Adrenal gland (tissue), 7 donors: Measurements from ENCODE around the genes CIDEB, CTSG and GZMB.

DNA sequence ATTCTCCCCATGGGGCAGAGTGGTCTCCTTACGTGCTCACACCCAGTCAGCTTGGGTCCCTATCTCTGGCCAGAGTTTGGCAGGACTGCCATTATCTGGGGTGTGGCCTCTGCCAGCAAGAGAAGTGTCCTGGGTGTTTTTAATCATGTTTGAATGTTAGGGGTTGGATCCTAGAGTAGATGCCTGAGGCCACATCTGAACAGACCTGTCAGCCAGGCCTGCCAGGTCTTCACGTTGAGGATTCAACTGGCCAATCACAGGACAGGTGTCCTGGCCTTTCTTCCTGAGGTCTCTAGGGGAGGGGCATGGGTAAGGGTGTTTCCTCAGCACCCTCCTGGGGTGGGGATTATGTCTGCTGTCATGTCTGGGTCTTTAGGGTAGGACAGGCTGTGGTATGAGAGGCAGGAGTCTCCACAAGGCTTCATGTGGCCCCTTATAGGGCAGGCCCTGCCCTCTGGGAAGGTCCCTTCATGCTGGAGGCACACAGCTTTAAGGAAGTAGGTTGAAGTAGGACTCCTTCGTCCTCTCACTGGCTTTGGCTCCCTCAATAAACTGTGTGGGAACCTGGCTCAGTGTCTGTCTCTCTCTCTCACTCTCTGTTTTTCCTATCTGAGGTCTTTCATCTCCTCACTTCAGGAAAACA lies 6.9 kb upstream of the FITM1 start:
- PRO-cap, 3 experiments, result peak in 1 of 3 experiments; most common minus-strand start position 53 of the sequence (in 1)
- RAMPAGE, long total RNA, 4 experiments, result no peak in any of the 4 experiments
- RRBS, result no CpG with 5 or more reads among the region's 3 CpGs

DNA sequence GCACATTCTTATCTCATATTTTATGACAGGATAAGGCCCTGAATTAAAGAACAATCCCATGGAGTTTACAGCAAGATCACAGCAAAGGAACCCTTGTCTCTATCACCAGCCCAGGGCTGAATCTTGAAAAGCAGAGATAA lies 605 bp upstream of the EMC9 start:
- PRO-cap, 3 experiments, result no peak in any of the 3 experiments
- RAMPAGE, long total RNA, 4 experiments, result no peak in any of the 4 experiments

GRCh38 chr14:24179798-24181070 lies 8.4 kb downstream of the REC8 start:
- PRO-cap, 3 experiments, result peak in 2 of 3 experiments; most common plus-strand start chr14:24180281 (in 2); most common minus-strand start chr14:24180184 (in 2)
- RAMPAGE, long total RNA, 4 experiments, result no peak in any of the 4 experiments
- RRBS, result 92% methylated on average over 2 of the region's 21 CpGs

DNA sequence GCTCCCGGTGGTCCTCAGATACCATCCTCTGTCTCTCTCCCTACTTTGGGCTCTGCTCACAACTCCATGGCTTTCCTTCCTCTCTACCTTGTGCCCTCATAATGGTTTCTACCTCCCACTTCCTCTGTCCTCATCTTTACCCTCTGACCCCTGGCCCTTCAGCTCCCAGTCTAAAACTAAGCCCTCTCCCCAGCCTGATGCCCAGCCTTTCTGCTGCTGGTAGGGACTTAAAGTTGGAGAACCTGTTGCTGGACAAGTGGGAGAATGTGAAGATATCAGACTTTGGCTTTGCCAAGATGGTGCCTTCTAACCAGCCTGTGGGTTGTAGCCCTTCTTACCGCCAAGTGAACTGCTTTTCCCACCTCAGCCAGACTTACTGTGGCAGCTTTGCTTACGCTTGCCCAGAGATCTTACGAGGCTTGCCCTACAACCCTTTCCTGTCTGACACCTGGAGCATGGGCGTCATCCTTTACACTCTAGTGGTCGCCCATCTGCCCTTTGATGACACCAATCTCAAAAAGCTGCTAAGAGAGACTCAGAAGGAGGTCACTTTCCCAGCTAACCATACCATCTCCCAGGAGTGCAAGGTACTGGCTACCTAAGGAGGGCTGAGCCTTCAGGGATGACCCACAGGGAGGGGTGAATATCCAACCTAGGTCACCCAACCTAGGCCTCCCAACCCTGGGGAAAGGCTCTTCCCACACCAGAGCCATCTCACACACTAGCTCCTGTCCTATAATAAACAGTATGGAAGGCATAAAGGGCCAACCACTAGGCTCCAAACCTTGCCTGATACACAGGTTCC lies 1.6 kb downstream of the TSSK4 start:
- PRO-cap, 3 experiments, result no peak in any of the 3 experiments
- RAMPAGE, long total RNA, 4 experiments, result no peak in any of the 4 experiments
- RRBS, result no CpG with 5 or more reads among the region's 6 CpGs

DNA sequence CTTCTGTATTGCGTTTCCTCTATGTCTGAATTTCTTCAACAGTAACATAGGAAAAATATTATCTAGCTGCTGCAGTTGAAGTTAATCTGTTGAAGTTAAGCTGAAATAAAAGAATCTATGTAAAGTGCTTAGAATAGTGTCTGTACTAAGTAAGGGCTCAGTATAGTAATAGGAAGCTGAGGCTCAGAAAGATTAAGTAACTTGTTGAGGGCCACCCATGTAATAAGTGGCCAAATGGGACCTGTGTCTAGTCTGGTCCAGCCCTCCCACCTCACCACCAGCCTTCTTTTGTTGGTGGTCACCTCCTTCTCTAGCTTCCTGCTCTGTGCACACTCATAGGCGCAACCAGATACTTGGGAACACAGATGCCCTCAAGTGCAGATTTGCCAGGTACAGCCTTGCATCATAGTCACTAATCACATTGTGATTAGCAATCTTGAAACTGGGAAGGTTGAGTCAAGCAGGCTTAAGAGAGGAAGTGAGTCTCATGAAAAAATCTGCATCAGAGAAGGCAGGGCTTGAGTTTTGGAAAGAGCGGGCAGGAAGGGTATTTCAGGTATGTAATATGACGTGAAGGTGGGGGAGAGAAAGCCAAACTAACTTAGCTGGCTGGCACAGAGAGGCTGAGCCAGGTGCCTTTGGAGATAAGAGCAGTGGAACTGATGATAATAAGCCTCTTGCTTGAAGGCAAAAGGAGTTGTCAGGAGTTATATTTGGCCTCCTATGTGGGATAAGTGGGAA lies 2.6 kb upstream of the RABGGTA start:
- PRO-cap, 3 experiments, result no peak in any of the 3 experiments
- RAMPAGE, long total RNA, 4 experiments, result no peak in any of the 4 experiments
- RRBS, result no CpG with 5 or more reads among the region's 4 CpGs

DNA sequence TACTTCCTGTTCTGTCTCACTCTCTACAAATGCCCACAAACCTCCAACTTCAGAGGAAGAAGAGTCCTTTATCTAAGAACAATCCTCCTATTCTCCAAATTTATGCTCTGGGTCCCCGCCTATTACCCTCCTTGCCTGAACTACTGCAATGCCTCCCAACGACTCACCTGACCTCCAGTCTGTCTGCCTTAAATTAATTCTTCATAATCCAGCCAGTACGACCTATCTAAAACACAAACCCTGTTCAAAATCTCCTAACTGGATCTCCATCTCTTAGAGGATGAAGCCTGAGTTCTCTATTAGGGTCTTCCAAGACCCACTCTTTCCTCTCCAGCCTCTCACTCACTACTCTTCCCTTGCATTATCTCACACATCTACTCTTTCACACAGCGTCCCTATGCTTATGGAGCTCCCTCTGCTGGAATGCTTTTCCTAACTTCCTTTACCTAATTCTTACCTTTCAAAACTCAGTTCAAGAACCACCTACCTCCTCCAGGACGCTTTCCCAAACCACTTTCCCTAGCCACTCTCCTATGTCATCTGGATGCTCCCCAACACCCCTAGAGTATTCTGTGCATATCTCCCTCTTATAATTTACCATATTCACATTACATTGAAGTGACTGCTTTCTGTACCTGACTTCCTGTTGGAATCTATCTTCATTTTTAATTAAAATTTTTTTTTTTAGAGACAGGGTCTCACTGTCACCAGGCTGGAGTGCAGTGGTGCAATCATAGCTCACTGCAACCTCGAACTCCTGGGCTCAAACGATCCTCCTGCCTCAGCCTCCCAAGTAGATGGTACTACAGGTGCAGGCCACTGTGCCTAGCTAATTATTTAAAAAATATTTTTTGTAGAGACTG lies 2.0 kb downstream of the DHRS1 start:
- PRO-cap, 3 experiments, result no peak in any of the 3 experiments
- RAMPAGE, long total RNA, 4 experiments, result no peak in any of the 4 experiments
- RRBS, result no CpG with 5 or more reads among the region's 7 CpGs

- PRO-cap, 3 experiments, result peak in 1 of 3 experiments; most common plus-strand start chr14:24308311 (in 1)
- RAMPAGE, long total RNA, 4 experiments, result start-site peak on the plus strand in 1 of 4 experiments, at chr14:24307670-24307834 at its widest, 21 reads per replicate
- RRBS, result no CpG with 5 or more reads among the region's 5 CpGs
Measured at GRCh38 chr14:24307654-24308476, at the start of gene CIDEB. CIDEB (minus strand) TSS chr14:24307977.

DNA sequence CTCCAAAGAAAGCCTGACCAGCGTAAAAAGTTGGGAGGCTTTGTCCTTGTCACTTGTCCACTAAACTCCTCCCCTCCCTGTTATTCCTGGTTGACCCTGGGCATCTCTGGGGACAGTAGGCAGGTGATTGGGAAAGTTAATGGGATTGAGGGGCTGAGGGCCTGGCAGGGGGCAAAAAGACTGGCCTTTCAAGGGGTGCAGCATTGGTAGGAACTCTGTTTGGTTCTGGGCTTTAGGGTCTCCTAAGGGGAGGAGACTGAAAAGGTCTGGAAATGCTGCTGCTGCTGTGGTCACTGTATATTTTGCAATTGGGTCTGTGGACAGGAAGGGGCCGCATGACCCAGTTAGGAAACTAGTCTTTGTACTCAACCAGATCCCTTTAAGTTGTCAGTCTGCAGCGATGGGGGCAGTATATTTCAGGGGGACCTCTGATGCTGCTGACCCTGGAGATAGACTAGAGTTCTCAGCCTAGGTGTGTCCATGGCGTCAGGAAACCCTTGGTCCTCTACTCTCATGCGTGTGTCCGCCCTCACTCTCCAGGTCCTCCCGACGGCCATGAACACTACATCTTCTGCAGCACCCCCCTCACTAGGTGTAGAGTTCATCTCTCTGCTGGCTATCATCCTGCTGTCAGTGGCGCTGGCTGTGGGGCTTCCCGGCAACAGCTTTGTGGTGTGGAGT lies 3.9 kb downstream of the LTB4R start:
- PRO-cap, 3 experiments, result peak in 1 of 3 experiments; most common plus-strand start position 382 of the sequence (in 1); most common minus-strand start position 295 of the sequence (in 1)
- RAMPAGE, long total RNA, 4 experiments, result no peak in any of the 4 experiments
- RRBS, result no CpG with 5 or more reads among the region's 10 CpGs

GRCh38 chr14:24329092-24329689 lies 5.7 kb downstream of the ADCY4 start:
- PRO-cap, 3 experiments, result peak in 1 of 3 experiments; most common minus-strand start chr14:24329232 (in 1)
- RAMPAGE, long total RNA, 4 experiments, result no peak in any of the 4 experiments
- RRBS, result no CpG with 5 or more reads among the region's 12 CpGs

GRCh38 chr14:24427543-24428050 lies 1.9 kb downstream of the CBLN3 start:
- PRO-cap, 3 experiments, result no peak in any of the 3 experiments
- RAMPAGE, long total RNA, 4 experiments, result no peak in any of the 4 experiments
- RRBS, result no CpG with 5 or more reads among the region's 7 CpGs

DNA sequence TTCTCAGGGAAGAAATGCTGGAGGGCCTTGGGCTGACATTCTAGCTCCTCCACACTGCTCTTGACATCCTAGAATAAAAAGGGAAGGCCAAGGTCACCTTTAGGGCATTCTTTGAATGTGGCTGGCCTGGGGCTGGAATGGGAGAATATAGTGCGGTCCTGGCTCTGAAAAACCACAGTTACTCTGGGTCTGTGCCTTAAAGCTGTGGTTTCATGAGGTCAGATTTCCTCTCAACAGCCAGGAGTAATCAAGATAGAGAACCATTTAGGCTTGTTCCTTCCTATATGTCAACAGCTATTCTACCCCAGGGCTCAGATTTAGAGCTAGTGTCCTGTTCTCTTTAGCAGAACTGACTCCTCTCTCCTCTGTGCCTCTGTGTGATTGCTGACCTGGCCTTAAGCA lies 24.2 kb downstream of the CMA1 start:
- PRO-cap, 3 experiments, result no peak in any of the 3 experiments
- RAMPAGE, long total RNA, 4 experiments, result no peak in any of the 4 experiments
- RRBS, result no CpG with 5 or more reads among the region's 1 CpG

- PRO-cap, 3 experiments, result no peak in any of the 3 experiments
- RAMPAGE, long total RNA, 4 experiments, result no peak in any of the 4 experiments
- RRBS, result no CpG with 5 or more reads among the region's 3 CpGs
Measured at GRCh38 chr14:24576172-24576694, at the start of gene CTSG. CTSG (minus strand) TSS chr14:24576250.

DNA sequence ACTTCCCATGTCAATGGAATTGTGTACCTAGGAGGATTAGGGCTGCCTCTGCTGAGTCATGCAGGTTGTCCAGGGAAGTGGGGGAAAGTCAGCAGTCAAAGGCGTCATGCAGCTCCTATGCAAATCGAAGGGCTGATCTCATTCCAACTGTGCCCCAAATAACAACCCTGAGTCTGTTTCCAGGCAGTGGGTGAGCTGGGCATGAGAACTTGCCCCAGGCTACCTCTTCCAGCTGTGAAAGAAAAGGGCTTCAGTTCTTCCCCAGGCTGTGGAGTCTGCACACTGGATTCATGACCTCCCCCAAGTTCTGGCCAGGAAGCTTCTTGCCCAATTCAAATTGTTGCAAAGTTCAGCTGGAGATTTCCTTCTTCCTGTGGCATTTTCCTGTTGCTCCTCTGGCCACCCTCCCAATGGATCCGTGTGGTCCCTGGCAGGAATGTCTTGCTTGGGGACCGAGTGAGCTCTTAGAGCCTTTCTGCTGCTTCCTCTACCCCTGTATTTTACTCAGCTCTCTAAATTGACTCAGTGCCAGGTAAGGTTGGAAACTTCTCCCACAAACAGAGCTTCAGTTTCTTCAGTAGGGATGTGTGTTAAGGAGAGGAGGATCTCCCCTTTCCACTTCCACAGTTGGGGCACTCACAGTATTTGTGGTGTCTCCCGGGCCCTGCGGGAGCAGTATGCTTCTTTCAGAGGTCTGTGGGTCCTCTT lies 13.9 kb downstream of the GZMH start:
- PRO-cap, 3 experiments, result no peak in any of the 3 experiments
- RAMPAGE, long total RNA, 4 experiments, result no peak in any of the 4 experiments
- RRBS, result no CpG with 5 or more reads among the region's 6 CpGs

- PRO-cap, 3 experiments, result no peak in any of the 3 experiments
- RAMPAGE, long total RNA, 4 experiments, result no peak in any of the 4 experiments
- RRBS, result no CpG with 5 or more reads among the region's 4 CpGs
Measured at GRCh38 chr14:24607098-24607509, 2.4 kb downstream of the GZMH start.

DNA sequence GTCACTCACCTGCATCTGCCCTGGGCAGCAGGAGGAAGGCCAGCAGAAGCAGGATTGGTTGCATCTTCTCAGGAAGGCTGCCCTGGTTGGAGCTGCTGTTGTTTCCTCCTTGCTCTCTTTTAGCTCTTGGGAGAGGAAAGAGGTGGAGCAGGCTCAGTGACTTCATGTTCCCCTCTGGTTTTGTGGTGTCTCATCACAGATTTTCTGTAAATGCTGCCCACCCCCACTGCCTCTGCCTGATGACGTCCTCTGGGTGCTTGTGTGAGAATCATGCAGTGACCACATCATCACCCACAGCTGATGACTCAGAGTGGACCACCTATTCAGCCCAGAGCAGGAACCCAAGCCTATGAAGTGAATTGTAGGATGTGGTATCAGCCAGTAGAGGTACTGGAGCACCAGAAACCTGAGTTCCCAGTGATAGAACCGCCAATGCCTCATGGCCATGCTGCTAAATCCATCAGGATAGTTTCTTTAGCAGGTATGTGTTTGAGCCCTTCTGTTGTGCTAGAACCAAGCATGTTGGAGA lies at the start of gene GZMB:
Gene GZMB (minus strand): TSS at position 94 of the 529 bp plus-strand sequence.
- PRO-cap, 3 experiments, result no peak in any of the 3 experiments
- RAMPAGE, long total RNA, 4 experiments, result no peak in any of the 4 experiments
- RRBS, result no CpG with 5 or more reads among the region's 2 CpGs

GRCh38 chr14:24839617-24840293 lies 205.8 kb upstream of the GZMB start:
- PRO-cap, 3 experiments, result no peak in any of the 3 experiments
- RAMPAGE, long total RNA, 4 experiments, result no peak in any of the 4 experiments
- RRBS, result no CpG with 5 or more reads among the region's 3 CpGs

GRCh38 chr14:25050510-25050701 lies 459 bp upstream of the STXBP6 start:
- PRO-cap, 3 experiments, result no peak in any of the 3 experiments
- RAMPAGE, long total RNA, 4 experiments, result no peak in any of the 4 experiments
- RRBS, result no CpG with 5 or more reads among the region's 8 CpGs

DNA sequence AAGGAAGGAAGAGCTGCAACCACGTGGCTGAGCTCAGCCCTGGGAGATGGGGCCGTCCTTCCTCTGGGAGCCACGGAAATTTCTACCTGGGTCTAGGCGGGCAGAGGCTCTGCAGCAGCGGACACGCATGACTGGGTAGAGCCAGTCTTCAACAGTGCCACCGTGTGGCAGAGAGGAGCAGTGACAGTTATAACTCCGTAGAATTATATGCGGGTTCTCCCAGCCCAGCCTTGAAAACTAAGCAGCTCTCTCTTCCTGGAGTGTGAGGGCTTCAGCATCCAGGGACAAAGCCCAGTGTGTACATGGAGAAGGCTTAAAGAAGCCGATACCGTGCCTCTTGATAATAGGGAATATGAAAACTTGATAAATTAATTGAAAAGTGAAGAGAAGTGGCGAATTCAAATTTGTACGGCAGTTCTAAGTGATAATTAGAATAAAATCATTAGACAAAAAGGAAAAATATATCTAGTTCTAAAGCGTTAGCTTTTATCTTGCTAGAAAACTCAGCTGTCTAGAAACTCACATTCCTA lies 83.0 kb upstream of the STXBP6 start:
- PRO-cap, 3 experiments, result no peak in any of the 3 experiments
- RAMPAGE, long total RNA, 4 experiments, result no peak in any of the 4 experiments
- RRBS, result no CpG with 5 or more reads among the region's 14 CpGs

- PRO-cap, 3 experiments, result no peak in any of the 3 experiments
- RAMPAGE, long total RNA, 4 experiments, result no peak in any of the 4 experiments
- RRBS, result no CpG with 5 or more reads among the region's 6 CpGs
Measured at GRCh38 chr14:28613340-28614044, 153.1 kb upstream of the FOXG1 start.

DNA sequence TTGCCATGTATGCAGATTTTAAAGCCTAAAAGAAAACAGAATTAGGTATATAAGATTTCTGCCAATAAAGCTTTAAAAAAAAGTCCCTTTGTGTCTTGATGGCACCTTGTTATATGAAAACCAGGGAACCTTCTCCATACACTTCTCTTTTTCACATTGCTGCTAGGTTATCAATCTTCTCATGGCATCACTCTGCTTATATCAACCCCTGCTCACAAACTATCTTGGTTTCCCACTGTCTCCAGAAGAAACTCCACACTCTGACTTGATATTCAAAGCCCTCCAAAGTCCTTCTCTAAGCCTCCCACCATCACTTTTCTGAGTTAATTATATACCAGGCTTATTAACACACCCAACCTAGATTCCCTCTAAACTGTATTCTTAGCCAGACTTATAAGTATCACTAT lies 579.2 kb downstream of the FOXG1 start:
- PRO-cap, 3 experiments, result peak in 1 of 3 experiments; most common minus-strand start position 267 of the sequence (in 1)
- RAMPAGE, long total RNA, 4 experiments, result no peak in any of the 4 experiments